Suprapubic skin (tissue), 4 donors: Measurements from ENCODE around the genes AKIP1 and C11orf16.

DNA sequence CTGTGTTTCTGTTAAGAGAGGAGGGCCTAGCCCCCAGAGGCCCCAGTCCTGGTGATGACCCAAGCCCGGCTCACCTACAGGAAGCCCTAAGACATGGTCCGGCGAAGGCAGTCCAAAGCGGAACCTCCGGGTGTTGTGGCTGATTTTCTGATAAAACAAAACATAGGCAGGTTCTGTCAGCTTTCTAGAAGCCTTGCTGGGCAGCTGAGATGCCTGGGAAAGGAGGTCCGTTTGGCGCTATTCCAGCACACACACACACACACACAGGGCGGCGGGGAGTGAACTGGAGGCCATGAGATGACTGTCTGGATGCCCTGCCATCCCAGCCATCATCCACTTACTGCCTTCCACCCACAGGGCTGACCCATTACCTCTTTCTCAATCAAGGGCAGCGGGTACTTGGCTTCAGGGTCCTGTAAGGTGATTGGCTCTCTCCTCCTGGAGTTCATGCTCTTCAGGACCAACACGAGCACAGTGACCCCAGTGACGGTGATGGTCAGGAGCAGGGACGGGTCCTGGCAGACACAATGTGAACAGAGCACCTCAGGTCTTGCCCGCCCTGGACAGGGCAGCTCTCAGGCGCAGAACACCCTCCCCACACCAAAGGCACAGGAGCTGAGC is 813 bp downstream of the CYB5R2 start:
- PRO-cap, result no peak
- RAMPAGE, long total RNA, 4 experiments, result no peak in any of the 4 experiments

DNA sequence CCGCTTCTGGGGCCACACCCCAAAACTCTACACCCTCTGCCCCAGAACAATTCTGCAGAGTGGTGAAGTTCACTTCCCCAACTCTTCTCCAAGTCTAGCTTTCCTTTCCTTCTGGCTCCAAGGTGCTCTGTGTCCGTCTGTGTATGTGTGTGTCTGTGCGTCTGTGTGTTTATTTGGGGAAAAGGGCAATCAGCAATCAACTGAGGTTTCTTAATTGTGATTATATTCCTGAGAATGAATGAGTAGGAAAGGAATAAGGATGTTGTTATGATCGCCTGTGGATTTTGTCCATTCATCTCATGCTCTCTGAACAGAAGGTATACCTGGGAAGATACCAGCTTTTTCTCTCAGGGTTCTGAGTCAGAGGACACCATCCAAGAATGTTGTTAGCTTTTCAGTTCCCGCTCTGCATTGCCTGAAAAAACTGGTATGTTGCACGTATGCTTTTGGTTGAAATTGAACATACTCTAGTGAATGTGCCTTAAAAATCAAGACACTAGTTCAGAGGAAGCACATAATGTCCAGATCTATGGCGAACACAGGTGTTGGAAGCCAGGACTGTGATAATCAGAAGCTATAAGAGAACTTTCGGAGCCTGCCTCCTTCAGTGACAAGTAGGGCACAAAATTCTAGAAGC is 23.4 kb downstream of the TUB start:
- PRO-cap, result no peak
- RAMPAGE, long total RNA, 4 experiments, result no peak in any of the 4 experiments

DNA sequence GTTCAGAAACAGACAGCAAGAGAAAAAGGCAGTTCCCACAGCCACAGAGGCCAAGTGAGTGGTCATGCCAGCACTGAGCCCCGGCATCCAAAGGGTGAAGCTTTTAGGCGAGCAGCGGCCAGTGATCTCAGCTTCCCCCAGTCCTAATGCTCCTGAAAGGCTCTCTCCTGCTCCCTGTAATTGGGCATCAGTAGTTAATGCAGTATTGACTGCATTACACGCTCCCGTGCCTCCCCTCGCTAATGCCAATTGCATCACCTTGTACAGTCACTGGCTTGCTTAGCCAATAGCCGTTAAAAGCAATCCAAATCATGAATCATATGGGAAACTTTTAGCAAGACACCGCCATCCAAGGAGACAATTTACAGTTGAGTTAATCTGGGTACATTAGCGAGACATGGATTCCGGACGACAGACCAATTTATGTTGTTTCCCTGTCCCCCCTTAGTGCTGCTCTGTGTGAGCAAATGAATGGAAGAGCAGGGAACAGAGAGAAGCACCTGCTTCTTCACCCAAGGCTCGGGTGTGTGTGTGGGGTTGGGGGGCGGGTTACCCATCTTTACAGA is 4.8 kb downstream of the LMO1 start:
- PRO-cap, result no peak
- RAMPAGE, long total RNA, 4 experiments, result no peak in any of the 4 experiments

- PRO-cap, result unidirectional peak, plus-strand start at chr11:8268292
- RAMPAGE, long total RNA, 4 experiments, result no peak in any of the 4 experiments
Observed at GRCh38 chr11:8268085-8268352, 4.3 kb upstream of the LMO1 start.

- PRO-cap, result no peak
- RAMPAGE, long total RNA, 4 experiments, result no peak in any of the 4 experiments
Observed at GRCh38 chr11:8604226-8604865, 10.3 kb upstream of the STK33 start.

GRCh38 chr11:8671126-8671613 is 11.3 kb downstream of the TRIM66 start:
- PRO-cap, result no peak
- RAMPAGE, long total RNA, 4 experiments, result no peak in any of the 4 experiments

DNA sequence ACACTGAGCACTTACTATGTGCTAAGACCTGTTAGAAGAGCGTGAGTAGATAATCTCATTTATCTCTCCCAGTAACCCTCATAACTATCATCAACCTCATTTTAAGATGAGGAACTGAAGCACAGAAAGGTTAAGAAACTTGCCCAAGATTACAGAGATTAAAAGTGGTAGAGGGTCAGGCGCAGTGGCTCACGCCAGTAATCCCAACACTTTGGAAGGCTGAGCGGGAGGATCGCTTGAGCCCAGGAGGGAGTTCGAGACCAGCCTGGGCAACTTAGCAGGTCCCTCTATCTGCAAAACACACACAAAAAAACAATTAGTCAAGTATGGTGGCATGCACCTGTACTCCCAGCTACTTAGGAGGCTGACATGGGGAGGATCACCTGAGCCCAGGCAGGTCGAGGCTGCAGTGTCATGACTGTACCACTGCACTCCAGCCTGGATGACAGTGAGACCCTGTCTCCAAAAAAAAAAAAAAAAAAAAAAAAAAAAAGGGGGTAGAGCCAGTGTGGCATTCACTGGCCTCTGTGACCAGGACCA is 15.2 kb downstream of the RPL27A start:
- PRO-cap, result no peak
- RAMPAGE, long total RNA, 4 experiments, result no peak in any of the 4 experiments

DNA sequence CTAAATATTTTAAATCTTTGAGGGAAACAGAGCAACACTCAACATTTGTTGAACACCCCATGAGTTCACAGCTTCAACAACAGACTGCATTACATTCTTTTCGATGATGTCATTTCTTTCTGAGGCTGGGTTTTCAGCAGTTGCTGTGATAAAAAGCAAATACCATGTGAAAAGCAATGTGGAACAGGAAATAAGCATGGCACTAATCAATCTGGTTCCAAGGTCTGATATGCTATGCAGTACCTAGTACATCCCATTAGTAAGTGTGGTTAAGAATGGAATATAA is 45.2 kb downstream of the DENND2B start:
- PRO-cap, result no peak
- RAMPAGE, long total RNA, 4 experiments, result no peak in any of the 4 experiments

- PRO-cap, result bidirectional peak, plus-strand start at chr11:8871486, minus-strand start at chr11:8871343
- RAMPAGE, long total RNA, 4 experiments, result no peak in any of the 4 experiments
Observed at GRCh38 chr11:8871435-8871750, 39.6 kb upstream of the AKIP1 start.

GRCh38 chr11:8910709-8911932 is at the start of gene AKIP1:
AKIP1 (plus strand) TSS chr11:8911189.
- PRO-cap, result bidirectional peak, plus-strand start at chr11:8911255, minus-strand start at chr11:8911037
- RAMPAGE, long total RNA, 4 experiments, result start-site peak on the plus strand in 3 of 4 experiments, at chr11:8911182-8911213 at its widest, 42 to 134 reads per replicate

DNA sequence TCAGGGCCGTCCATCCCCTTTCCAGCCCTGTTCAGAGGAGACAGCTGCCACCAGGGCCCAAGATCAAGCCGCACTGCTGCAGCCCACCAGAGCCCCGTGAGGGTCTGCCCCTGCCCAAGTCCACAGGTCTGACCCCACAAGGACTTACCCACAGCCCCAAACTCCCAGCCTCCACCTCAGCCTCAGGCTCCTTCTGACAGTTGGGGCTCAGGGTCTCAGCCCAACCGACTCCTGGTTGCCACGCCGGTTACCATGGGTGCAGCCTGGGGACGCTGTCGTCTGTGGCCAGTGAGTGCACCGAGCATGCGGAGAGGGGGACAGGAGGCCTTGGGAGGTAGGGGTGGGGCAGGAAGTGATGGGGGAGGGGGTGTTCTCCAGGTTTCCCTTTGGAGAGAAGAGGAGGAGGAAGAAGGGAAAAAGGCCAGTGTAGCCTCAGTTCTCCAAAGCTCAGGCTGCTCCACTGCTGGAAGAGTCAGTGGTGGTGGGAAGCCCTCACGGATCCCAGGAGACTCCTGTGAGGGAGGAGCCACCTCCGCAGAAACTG is at the start of gene C11orf16:
Gene C11orf16 (minus strand): TSS at position 195 of the 544 bp plus-strand sequence.
- PRO-cap, result no peak
- RAMPAGE, long total RNA, 4 experiments, result no peak in any of the 4 experiments

DNA sequence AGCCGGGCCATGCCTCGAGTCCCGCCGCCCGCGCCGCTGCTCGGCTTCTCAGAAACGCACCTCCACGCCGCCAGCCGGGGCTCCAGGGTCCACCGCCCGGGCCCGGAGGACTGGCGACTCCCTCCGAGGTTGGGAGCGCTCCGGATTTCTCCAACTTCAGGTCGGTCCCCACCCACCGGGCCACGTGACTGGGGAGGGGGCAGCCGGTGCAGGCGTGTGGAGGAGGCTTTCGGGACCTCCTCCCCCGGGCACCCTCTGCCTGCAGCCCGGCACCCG is 521 bp upstream of the NRIP3 start:
- PRO-cap, result no peak
- RAMPAGE, long total RNA, 4 experiments, result no peak in any of the 4 experiments

DNA sequence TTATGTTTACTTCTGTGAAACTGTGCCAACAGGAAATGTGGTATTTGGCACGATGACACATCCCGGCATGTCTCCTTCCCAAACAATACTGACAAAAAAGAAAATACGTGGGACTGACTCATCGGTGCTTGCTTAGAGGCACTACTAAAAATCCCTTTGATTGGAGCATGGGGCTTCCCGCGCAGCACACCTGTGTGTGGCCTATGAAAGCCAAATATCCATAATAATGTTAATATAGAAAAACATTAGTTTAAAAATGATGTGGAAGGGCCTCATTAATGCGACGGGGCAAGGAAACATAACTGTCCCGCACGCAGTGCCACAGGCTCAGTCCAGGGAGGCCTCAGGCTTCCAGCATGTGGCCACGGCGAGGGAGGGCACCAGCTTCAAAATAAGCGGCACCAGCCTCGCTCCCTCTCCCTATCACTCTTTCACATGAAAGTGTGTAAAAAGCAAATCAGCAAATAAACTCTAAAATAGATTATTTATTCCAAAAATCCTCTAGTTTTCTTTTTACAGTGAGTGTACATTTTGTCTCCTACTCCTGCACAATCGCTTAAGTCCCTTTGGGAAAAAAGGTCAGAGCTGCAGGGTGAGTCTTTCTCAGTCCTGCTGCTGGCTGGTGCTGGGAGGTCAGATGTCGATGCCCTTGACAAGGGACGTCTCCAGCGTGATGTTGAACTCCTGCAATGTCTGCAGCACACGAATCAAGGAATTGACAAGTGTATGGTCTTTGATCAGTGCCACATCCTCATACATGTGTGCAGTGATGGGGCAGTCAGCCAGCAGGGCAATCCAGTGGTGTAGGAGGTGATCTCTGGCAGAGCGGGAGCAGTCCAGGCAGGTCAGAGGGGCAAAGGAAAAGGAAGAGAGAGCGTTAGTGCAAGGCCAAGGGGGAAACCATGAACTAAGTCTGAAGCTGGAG is 47.9 kb upstream of the SCUBE2 start:
- PRO-cap, result no peak
- RAMPAGE, long total RNA, 4 experiments, result no peak in any of the 4 experiments

DNA sequence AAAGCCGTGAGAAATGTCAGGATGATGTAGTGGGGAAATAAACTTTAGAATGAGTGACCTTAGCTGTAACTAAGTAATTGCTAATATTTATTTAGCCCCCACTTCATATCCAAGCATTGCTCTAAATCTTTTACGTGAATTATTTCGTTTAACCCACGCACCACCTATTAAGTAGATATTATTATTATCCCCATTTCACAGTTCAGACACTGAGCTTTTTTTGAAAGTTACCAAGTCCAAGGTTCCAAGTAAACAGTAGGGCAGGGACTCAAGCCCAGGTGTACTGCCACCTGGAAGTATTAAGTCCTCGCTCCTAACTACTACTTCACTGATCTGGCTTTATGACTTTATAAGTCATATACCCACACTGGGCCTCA is 812 bp downstream of the TMEM41B start:
- PRO-cap, result no peak
- RAMPAGE, long total RNA, 4 experiments, result no peak in any of the 4 experiments

DNA sequence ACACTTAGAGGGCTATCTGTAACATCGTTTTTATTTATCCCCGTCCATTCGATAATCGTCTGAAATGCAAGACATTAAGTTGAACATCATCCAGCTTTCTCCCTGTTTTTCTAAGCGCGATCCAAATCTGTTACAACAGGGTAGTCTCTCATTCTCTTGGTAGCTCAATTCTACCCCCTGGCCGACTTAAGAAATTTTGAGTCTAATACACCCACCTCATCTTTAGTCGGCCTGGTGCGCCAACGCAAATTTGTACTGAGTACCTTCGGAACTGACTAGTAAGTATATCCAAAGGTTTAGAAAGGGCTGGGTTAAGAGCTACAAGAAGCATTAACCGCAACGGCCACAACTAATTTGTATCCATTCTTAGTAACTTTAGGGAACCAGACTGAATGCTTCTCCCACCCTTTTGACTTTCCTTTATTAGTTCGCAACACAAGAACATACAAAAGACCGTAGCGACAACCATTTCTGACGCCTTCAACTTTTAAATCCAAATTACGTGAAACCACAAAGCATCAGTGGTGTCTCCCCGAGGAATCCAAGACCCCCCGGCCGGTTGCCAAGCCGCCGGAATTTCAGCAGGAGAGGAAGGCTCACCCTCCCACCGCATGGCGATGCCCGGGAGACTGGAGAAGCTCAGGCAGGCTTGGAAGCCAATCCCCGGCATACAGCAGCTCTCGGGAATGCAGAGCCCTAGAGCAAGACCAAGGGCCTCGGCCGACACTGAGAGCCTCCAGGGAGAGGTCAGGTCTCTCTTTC is 918 bp upstream of the ZNF143 start:
- PRO-cap, result unidirectional peak, minus-strand start at position 631 of the sequence
- RAMPAGE, long total RNA, 4 experiments, result start-site peak on the minus strand in 1 of 4 experiments, centred at position 245 of the sequence, 12 reads per replicate

DNA sequence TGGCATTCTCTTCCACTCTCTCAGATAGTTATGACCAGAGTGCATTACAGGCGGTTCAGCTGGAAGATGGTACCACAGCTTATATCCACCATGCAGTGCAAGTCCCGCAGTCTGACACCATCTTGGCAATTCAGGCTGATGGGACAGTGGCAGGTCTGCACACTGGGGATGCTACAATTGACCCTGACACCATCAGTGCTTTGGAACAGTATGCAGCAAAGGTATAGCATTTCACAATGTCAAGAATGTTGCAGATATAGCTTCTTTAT is 17.5 kb downstream of the ZNF143 start:
- PRO-cap, result no peak
- RAMPAGE, long total RNA, 4 experiments, result start-site peak on the plus strand in 1 of 4 experiments, centred at position 132 of the sequence, 25 reads per replicate

- PRO-cap, result no peak
- RAMPAGE, long total RNA, 4 experiments, result no peak in any of the 4 experiments
Observed at GRCh38 chr11:9535288-9535448, 38.3 kb upstream of the WEE1 start.

DNA sequence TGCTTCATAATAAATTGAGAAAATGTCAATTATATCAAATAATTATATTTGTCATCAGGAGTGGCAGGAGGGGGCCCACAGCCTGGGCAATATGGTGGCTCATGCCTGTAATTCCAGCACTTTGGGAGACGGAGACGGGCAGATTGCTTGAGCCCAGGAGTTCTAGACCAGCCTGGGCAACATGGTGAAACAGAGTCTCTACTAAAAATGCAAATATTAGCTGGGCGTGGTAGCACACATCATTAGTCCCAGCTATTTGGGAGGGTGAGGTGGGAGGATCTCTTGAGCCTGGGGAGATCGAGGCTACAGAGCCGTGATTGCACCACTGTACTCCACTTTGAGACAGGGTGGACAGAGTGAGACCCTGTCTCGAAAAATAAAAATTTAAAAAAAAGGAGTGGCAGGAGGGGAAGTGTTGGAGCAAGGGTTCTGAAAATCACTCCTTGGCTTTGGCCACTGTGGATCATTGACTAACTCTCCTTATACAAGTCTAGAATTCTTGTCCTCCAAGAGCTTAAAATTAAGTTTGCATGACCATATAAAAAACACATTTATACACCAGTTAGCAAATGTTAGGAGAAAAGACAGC is 2.4 kb upstream of the WEE1 start:
- PRO-cap, result bidirectional peak, plus-strand start at position 335 of the sequence, minus-strand start at position 198 of the sequence
- RAMPAGE, long total RNA, 4 experiments, result no peak in any of the 4 experiments

DNA sequence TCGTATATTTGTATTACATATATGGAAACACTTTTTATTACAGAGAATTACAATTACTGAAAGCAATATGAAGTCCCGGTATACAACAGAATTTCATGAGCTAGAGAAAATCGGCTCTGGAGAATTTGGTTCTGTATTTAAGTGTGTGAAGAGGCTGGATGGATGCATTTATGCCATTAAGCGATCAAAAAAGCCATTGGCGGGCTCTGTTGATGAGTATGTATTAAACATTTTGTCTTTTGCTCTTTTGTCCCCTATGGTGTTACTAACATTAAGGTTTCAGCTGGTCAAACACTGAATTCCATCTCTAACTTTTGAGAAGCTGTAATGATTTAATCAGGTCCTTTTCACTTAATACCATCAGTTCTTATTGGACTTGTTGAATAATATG is 3.0 kb downstream of the WEE1 start:
- PRO-cap, result no peak
- RAMPAGE, long total RNA, 4 experiments, result no peak in any of the 4 experiments

DNA sequence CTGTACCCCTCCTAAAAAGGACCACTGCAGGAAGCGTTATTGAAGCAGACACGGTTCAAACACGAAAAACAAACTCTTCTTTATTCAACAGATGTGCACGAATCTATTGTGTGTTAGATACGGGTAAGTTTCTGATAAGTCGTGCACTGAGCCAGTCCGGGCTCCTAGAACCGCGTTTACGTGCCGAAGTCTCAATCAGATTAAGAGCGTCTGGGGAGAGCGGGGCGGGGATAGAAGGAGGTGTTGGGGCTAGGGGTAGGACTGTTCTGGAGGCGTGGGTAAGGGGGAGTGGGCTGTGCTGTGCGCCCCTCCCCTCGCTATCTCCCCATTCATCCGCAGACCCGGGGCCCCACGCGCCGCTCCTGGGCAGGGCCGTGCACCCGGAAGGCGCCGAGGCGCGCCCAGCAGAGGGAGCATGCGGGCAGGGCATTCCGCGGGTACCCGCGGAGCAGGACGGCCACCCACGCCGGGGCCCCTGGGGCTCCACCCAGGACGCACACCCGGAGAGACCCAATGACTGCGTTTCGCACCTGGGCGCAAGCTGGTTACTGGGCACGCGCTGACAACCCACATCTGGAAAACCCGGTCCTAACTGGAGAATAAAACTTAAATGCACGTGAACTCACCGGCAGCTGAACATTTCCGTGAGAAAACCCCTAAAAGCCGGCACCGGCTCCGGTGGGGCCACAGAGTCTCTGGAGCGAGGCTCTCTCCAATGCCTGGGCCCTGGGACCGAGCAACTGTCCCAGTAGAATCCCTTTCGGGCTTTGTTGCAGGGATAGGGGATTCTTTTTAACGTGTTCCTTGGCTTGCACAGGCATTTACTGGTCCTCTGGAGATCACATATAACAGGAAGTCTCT is 40.6 kb downstream of the WEE1 start:
- PRO-cap, result bidirectional peak, plus-strand start at position 429 of the sequence, minus-strand start at position 178 of the sequence
- RAMPAGE, long total RNA, 4 experiments, result no peak in any of the 4 experiments